BJ (cell line): ENCODE results near the genes PCDH10 and NOCT.

- CAGE, long polyA plus RNA = start-site peak on the minus strand at chr4:133149099-133149119, 61 and 44 reads in 2 replicates; start-site peak on the plus strand at chr4:133149301-133149325, 46 and 34 reads in 2 replicates
- RRBS = 0% methylated on average over 7 of the region's 41 CpGs
These were observed at the start of gene PCDH10 for GRCh38 chr4:133148834-133149692. TSS of gene PCDH10 (plus strand) at chr4:133149294.

DNA sequence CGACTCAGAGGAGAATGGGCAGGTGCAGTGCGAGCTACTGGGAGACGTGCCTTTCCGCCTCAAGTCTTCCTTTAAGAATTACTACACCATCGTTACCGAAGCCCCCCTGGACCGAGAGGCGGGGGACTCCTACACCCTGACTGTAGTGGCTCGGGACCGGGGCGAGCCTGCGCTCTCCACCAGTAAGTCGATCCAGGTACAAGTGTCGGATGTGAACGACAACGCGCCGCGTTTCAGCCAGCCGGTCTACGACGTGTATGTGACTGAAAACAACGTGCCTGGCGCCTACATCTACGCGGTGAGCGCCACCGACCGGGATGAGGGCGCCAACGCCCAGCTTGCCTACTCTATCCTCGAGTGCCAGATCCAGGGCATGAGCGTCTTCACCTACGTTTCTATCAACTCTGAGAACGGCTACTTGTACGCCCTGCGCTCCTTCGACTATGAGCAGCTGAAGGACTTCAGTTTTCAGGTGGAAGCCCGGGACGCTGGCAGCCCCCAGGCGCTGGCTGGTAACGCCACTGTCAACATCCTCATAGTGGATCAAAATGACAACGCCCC lies 2.3 kb downstream of the PCDH10 start:
- CAGE, long polyA plus RNA = no peak
- RRBS = 3% methylated on average over 19 of the region's 43 CpGs

DNA sequence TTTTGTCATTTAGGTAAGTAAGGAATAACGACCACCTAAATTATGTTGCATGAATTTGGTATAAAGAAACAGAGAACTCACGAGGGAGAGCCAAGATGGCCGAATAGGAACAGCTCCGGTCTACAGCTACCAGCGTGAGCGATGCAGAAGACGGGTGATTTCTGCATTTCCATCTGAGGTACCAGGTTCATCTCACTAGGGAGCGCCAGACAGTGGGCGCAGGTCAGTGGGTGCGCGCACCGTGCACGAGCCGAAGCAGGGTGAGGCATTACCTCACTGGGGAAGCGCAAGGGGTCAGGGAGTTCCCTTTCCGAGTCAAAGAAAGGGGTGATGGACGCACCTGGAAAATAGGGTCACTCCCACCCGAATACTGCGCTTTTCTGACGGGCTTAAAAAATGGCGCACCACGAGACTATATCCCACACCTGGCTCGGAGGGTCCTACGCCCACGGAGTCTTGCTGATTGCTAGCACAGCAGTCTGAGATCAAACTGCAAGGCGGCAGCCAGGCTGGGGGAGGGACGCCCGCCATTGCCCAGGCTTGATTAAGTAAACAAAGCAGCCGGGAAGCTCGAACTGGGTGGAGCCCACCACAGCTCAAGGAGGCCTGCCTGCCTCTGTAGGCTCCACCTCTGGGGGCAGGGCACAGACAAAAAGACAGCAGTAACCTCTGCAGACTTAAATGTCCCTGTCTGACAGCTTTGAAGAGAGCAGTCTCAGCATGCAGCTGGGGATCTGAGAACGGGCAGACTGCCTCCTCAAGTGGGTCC lies 1246.1 kb upstream of the PABPC4L start:
- CAGE, long polyA plus RNA = no peak
- RRBS = no CpG with 5 or more reads among the region's 31 CpGs

DNA sequence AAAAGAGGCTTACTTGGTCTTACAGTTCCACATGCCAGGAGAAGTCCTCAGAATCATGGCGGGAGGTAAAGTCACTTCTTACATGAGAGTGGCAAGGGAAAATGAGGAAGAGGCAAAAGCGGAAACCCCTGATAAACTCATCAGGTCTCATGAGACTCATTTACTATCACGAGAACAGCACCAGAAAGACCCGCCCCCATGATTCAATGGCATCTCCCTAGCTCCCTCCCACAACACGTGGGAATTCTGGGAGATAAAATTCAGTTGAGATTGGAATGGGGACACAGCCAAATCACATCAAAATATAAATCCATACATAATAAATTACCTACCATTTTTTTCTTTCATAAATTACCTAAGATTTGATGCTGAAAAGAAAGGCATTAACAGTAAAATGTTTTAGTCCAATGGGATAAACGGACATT lies 611.0 kb downstream of the PCDH18 start:
- CAGE, long polyA plus RNA = no peak
- RRBS = no CpG with 5 or more reads among the region's 6 CpGs

DNA sequence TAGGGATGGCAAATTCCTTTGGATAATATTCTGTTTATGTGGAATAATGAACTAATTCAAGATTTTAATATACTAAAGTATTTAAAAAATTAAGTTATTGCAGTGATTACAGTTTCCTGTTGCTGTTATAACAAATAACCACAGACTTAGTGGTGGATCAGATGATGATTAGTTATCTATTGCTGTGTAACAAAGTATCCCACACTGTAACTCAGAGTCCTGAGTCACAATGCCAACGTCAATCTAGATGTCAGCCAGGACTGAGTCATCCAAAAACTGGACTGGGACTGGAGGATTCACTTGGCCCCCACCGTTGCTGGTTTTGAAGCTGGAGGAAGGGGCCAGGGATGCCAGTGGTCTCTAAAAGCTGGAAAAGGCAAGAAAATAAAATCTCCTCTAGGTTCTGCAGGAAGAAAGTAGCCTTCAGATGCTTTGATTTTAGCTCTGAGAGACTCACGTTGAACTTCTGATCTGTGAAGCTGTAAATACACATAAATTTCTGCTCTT lies 148.2 kb upstream of the SLC7A11 start:
- CAGE, long polyA plus RNA = no peak
- RRBS = no CpG with 5 or more reads among the region's 3 CpGs

DNA sequence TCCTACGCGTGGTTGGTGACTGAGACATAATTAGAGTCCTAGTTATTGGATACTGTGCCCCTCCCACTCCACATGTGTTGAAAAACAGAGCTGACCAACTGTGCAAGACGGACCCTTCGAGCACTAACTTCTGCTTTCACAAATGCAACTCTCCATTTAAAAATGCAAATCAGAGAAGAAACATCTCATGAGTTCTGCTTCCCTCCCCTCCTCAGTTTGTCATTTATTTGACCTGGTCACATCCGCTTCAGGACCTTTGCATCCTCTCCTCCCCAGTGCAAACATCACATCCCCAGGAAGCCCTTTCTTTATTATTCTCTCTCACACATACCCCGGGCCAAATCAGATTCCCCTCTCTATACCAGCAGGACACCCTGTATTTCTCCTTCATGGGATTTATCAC lies 38.1 kb upstream of the NOCT start:
- CAGE, long polyA plus RNA = no peak
- RRBS = no CpG with 5 or more reads among the region's 6 CpGs

GRCh38 chr4:139015575-139016645 lies at the start of gene NOCT:
TSS of gene NOCT (plus strand) at chr4:139015781.
- CAGE, long polyA plus RNA = start-site peak on the plus strand at chr4:139015757-139015785, 26 and 24 reads in 2 replicates
- RRBS = under 1% methylated on average over 82 of the region's 104 CpGs

GRCh38 chr4:139082728-139083317 lies 67.2 kb downstream of the NOCT start:
- CAGE, long polyA plus RNA = no peak
- RRBS = no CpG with 5 or more reads among the region's 27 CpGs

GRCh38 chr4:139083318-139084108 lies 67.9 kb downstream of the NOCT start:
- CAGE, long polyA plus RNA = no peak
- RRBS = 2% methylated on average over 25 of the region's 52 CpGs

DNA sequence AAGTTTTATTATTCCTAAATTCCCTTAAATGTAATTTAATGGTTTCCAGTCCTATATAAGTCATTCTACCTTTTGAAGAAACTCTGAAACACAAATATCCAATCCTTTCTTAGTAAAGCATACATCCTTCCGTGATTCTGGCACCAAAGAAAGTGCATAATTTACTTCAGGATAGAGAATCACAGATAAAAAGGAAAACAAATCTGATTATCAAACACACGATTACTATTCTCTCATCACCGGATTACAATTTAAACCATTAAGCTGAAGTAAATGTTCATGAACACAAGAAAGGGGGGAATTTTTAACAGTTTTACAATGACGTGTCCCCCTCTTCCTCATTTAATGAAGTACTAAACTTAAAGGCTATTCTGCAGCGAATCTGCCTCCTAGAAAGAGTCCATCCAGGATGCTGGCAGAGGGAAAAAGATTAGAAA lies 1.5 kb downstream of the ELF2 start:
- CAGE, long polyA plus RNA = no peak
- RRBS = no CpG with 5 or more reads among the region's 5 CpGs

GRCh38 chr4:139300445-139301135 lies 715 bp upstream of the NAA15 start:
- CAGE, long polyA plus RNA = no peak
- RRBS = no CpG with 5 or more reads among the region's 17 CpGs

GRCh38 chr4:139400033-139401273 lies 53.5 kb upstream of the RAB33B start:
- CAGE, long polyA plus RNA = no peak
- RRBS = no CpG with 5 or more reads among the region's 14 CpGs

DNA sequence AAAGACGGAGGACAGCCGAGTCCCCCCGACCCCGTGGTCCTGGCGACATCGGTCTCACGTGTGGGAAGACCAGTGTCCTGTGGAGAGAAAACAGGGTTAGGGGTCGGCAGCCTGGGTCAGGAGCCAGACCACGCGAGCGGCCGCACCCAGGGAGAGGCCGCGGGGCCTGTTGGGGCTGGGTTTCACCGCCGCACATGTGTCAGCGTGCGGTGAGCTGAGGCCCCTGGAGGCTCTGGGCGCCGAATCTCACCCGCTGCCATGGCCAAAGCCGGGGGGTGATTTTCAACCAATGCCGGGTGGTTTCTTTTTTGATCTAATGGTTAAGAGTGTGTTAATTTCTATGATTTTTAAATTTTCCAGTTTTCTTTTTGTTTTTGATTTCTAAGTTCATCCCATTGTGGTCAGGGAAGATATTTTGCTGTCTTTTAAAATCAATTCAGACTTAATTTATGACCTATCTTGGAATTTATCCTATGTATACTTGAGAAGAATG lies 17.7 kb upstream of the RAB33B start:
- CAGE, long polyA plus RNA = no peak
- RRBS = no CpG with 5 or more reads among the region's 23 CpGs

- CAGE, long polyA plus RNA = no peak
- RRBS = no CpG with 5 or more reads among the region's 2 CpGs
These were observed 20.6 kb downstream of the SETD7 start for GRCh38 chr4:139535355-139535832.

DNA sequence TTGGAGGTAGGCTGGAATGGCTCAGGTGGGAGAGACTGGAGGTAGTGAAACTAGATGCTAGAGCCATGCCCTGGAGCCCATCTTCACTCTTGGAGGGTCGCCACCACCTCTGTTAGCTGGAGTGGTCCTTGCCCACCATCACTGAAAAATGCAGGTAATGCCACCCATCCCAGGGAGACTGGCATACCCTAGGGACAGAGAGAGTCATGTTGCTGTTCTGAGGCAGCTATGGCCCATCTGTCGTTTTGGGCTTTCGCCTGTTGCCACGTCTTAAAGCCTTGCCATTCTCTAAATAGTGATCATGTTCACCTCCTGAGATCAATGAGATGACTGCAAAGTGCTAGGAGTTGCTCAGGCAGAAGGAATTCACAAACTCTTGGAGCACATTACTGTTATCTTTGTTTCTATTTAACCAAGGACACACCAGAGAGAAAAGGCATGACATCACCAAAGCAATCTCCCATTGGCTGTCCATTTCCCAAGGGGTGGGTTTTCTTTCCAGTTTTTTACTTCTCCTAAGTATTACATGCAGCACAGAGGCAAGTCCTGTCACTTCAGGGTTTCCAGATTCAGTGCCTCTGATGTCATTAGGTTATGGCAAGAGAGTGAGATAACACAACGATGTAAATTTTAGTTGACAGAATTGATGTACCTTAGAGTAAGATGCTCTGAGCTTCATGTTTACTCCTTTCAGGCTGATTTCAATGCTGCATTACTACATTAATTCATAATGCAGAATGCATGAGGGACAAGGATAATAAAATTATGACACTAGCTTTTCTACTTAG lies 37.1 kb upstream of the SETD7 start:
- CAGE, long polyA plus RNA = no peak
- RRBS = no CpG with 5 or more reads among the region's 5 CpGs

GRCh38 chr4:139633097-139633992 lies 32.3 kb upstream of the MGST2 start:
- CAGE, long polyA plus RNA = no peak
- RRBS = 64% methylated on average over 11 of the region's 29 CpGs

GRCh38 chr4:139666660-139667637 lies 1.3 kb downstream of the MGST2 start:
- CAGE, long polyA plus RNA = no peak
- RRBS = no CpG with 5 or more reads among the region's 15 CpGs

DNA sequence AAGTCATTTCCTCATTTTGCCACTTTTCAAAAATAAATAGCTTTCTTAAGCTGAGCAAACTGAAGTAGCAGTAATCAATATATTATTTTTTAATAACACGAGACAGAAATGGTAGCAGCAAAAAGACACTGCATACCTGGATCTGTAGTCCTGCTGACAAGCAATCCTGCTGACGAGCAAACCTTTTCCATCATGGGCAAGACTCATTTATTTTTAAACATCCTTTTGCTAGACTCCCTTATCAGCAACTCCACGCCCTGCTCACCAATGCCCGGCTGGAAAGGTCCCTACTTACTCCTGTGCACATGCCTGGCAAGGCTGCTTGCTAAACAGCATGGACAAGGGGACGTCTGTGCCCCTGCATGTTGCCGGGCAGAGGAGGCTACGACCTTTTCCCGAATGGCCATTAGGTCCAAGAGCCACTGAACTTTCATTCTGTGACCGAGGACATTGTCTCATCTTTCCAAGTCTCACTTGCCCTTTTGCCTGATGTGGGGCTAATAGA lies 98.5 kb downstream of the MGST2 start:
- CAGE, long polyA plus RNA = no peak
- RRBS = 54% methylated on average over 3 of the region's 9 CpGs

- CAGE, long polyA plus RNA = no peak
- RRBS = no CpG with 5 or more reads among the region's 3 CpGs
These were observed 154.3 kb downstream of the MGST2 start for GRCh38 chr4:139819837-139820304.

DNA sequence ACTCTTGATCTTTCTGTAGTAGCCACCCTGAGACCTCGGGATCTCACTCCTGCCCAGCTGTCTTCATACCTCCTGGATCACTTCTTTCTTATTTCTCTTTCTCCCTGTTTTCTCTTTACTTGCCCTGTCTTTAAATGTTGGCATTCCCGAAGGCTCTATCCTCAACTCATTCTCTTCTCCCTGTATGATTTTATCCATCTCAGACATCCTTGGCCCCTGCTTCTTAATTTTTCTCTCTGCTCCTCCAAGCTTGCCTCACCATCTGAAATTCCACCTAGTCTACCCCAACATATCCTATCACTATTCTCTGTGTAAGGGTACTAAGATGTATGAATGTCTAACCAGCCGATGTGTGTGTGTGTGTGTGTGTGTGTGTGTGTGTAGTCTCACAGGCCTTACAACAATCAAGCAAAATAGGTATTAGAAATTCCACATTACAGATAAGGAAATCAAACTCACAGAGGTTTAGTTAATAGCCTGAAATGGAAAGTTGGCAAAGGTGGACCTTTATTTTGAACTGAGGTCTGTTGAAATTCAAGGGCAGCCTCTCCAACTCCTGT lies 195.6 kb downstream of the MGST2 start:
- CAGE, long polyA plus RNA = no peak
- RRBS = no CpG with 5 or more reads among the region's 3 CpGs